Metastatic Breast Carcinoma in the Ovary (tissue), 3 donors: ENCODE measurements around the gene NELL2.

- PRO-cap, 3 experiments, result no peak in any of the 3 experiments
Measured at GRCh38 chr12:44874842-44875367, 1.2 kb downstream of the NELL2 start.

DNA sequence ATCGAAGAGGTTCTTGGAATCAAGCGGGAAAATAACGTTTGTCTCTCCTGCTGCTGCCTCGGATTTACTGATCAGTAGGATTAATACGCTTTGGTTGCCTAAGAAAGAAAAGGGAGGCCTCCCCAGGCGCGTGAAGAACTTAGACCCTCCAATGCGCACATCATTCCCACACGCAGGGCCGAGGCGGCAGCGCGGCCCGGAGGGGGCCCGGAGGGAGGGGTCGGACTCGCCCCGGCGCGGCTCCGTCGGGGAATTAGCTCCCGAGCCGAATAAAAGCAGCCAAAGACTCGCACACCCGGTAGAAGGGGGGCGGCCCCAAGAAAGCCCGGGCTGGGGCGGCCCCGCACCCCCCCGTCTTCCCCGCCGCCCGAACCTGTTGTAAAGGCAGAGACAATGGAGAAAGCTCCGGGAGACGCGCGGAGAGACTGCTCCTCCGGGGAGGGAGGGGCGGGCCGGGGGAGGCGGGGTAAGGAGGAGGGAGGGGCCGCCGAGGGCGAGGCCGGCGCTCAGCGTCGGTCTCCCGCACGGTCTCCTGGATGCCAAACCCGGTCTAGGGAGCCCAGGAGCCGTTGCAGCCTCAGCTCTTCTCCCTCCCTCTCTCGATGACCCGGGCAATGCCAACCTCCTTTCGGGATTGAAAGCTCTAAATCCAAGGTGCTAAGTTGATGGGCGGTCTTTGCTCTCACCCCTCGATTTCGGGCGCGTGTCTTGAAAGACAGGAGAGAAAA is at the start of gene NELL2:
TSS of gene NELL2 (minus strand) at position 395 of the 728 bp plus-strand sequence.
- PRO-cap, 3 experiments, result peak in 3 of 3 experiments; most common plus-strand start position 542 of the sequence (in 3); most common minus-strand start position 395 of the sequence (in 2)

- PRO-cap, 3 experiments, result no peak in any of the 3 experiments
Measured at GRCh38 chr12:45234100-45235088, 18.5 kb downstream of the ANO6 start.

DNA sequence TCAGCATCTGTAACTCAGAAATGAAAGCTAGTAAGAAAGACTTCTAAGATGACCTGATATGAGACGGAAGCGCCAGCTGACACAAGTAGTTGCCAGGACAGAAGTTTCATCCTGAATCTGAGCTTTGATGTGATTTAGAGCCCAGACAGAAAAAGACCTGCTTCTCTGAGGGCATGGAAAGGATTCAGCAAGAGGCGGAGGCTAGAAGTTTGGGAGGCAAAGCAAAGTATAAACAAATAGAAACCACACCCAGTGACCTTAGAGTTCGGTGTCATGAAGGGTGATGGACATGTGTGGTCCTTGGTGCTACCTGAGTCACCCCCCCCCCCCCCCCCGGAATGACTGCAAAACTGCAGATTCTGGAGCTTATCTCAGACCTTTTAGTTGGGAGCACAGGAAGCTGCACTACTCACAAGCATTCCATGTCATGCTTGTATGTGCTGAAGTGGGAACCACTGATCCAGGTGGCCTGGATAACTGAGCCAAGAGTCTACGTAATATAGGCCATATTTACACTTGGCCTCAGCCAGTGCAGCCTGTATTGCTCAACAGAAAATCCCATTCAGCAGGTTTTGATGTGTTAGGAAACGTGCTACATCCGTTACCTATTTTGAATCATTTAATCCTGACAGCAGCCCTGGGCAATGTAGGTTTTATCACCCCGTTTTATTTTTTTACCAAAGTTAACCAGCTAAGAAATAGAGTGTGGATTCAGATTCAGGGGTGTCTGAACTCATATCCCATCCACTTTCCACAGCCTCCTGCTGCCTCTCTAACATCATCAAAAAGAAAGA is 191.5 kb downstream of the ANO6 start:
- PRO-cap, 3 experiments, result no peak in any of the 3 experiments

DNA sequence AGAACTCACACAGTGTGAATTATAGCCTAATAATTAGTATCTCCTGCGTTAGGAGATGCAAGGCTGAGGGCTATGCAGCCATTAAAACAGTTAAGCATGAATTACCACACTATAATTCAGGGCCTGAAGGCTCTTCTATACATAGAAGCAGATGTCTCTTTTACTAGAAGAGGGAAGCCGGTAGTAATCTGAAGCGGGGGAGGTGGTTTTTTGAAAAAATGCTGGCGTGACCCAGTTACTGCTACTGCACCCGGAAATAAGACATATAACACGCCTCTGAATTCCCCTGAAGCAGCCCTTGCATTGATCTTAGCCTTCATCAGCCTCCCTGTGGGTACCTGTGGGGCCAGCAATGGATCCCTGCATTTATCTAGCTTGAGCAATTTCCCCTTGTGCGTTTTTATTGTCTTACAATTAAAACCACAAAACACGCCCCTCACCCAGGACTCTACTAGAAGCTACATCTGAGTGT is 211.0 kb upstream of the ARID2 start:
- PRO-cap, 3 experiments, result no peak in any of the 3 experiments

DNA sequence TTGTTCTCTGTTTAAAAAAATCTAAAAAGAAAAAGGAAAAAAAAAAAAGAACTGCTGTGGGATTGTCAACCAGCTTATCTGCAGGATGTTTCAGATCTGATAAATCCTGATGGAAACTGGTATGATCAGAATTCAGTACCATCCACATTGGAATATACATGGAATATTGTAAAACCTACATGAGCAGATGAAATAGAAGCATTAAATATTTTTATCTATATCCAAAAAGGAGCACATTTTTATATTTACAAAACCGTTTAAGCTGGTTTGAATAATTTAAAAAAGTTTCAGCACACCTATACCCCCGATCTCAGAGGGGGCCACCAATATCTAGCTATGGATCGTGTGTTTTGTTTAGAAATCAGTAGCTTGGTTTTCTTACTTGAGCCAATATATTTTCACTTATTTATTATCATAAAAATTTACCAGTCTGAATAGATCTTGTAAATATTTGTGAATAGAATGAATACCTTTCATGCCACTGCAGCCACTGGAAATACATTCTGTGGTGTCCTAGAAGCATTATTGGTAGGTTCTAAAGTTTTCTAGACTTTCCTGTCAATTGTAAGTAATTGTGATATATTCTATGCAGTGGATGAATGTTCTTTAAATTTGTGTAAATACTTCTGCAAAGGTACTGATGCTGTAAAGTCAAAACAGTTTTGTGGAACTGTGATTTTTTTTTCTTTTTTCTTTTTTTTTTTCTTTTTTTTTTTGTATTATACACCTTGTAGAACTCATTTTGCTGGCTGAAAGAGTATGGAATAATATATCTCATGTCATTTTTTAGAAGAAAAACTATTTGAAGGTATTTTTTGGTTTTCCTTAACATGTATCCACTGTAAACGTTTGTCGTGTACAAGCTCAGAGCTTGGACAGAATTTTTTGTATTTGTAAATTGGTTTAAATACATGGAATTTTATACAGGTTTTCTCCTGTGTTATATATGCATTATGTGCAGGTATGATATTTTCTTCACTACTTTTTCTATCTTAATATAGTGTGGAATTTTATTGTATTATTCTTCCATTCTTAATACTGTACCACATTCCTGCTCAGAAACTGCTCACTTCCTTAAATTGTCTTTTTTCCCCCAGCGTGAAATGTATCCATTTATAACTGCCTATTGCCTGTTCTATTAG is 84.8 kb downstream of the SCAF11 start:
- PRO-cap, 3 experiments, result no peak in any of the 3 experiments

GRCh38 chr12:45926454-45927783 is 63.5 kb downstream of the SCAF11 start:
- PRO-cap, 3 experiments, result no peak in any of the 3 experiments

DNA sequence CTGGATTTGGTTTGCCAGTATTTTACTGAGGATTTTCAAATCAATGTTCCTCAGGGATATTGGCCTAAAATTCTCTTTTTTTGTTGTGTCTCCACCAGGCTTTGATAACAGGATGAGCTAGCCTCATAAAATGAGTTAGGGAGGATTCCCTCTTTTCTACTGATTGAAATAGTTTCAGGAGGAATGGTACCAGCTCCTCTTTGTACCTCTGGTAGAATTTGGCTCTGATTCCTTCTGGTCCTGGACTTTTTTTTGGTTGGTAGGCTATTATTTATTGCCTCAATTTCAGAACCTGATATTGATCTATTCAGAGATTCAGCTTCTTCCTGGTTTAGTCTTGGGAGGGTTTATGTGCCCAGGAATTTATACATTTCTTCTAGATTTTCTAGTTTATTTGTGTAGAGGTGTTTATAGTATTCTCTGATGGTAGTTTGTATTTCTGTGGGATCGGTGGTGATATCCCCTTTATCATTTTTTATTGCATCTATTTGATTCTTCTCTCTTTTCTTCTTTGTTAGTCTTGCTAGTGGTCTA is 76.5 kb downstream of the SLC38A1 start:
- PRO-cap, 3 experiments, result no peak in any of the 3 experiments

- PRO-cap, 3 experiments, result peak in 3 of 3 experiments; most common plus-strand start chr12:46269440 (in 3); most common minus-strand start chr12:46269394 (in 3)
Measured at GRCh38 chr12:46269278-46269563, 378 bp upstream of the SLC38A1 start.

DNA sequence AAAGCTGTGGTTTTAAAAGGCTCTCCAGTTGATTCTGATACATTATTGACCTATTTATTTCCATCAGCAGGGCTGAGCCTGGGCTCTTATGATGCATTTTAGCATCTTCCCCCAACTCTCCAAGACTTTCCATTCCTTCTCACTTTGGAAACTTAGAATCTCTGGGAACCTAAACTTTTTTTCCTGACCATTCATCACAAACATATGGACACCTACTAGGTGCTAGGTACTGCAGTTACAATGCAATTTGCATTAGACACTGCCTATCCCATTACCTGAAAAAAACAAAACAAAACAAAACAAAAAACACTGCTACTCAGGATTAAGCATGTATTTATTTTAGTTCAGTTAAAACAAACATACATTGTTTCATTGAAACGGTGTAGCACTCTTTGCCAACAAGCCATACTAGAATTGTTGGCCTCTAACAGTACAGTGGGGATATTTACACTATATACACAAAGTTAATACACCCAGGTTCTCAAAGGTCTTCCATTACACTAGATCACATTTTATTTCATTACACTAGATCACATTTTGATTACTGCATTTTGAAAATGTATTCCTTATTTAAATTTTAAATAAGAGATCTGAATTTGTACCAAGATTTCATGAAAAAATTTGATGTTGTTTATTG is 14.6 kb downstream of the SLC38A2 start:
- PRO-cap, 3 experiments, result no peak in any of the 3 experiments

- PRO-cap, 3 experiments, result no peak in any of the 3 experiments
Measured at GRCh38 chr12:46362932-46363355, 9.6 kb downstream of the SLC38A2 start.

DNA sequence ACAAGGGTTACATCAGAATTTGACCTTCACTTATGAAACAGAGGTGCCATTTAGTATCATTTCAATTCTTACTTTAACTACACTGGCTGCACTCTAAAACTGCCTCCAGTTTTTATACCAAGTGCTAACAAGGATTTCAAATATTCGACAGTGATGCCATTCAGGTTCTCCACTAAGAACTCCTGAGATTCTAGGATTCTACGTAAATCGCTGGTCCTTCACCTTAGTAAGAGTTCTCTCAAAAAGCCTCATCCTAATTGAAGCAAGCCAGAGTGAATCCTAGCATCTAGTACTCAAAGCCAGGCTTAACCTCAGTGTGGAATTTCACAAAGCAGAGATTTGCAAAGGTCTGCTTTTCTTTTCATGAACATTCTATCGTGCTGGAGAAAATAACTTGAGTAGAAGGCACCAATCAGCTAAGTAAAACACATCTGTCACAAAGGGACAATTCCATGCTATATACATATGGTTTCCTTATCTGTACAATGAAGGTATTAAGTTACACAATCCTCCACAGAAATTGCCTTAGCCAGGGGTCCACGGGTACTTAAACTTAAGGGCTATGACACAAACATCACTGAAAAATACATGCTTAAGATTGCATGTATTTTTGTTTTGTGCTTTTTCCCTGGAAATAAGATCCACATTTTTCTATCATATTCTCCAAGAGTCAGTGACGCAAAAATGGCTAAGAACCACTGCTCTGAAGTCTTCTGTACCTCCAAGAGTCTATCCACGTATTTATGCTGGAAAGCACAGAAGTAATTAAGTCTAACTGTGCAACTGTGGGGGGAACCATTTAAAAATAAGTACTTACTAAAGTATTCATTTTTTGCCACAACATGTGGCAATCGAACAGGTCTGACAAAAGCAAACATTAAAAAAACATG is 3.2 kb downstream of the SLC38A2 start:
- PRO-cap, 3 experiments, result no peak in any of the 3 experiments

DNA sequence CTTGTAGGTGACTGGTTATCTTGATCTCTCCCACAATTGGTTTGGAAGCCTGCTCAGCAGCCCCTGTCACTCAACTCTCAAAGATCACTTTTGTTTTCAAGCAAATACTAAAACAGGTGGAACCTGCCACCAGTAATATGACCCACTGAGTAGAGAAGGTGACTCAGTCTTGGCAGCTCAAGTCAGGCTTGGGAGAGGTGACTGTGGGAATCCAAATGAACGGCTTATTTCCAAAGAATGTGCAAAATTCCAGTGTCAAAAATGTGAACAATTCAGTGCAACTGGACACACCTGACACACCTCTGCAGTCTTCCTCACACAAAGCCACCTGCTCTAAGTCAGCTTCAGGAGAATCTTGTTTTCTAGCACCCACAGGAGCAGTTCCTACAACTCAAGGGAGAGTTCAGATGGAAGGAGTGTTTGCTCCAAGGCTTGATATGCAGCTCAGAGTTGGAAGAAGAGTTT is 83.3 kb upstream of the SLC38A2 start:
- PRO-cap, 3 experiments, result no peak in any of the 3 experiments

DNA sequence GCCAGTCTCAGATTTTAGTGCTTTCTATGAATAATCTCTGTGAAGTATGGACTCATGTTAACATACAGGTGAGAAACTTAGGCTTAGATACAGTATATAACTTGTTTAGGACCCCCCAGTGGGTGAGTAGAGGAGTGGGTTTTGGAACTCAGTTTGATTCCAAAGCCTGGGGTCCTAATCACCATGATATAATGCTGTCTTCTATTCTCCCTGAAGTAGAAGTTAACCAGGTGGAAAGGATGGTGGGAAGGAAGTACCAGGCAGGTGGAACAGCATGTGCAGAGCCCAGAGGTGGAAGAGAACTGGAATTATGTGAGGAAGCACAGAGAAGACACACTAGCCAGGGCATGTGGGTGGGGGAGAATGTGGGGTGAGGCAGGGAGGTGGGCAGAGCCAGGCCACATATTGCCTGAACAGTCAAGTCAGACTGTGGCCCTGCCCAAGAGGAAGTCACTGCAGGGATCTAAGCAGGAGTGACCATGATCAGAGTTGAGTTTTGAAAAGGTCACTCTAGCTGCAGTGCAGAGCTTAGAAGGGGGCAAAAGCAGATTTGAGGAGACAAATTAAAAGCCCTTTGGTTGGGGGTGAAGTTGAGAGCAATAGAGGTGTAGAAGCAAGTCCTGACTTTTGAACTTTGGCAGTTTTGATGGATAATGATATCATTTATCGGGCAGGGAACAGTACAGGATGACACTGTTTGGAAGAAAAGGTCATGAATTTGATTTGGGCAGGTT is 114.0 kb upstream of the SLC38A2 start:
- PRO-cap, 3 experiments, result no peak in any of the 3 experiments

DNA sequence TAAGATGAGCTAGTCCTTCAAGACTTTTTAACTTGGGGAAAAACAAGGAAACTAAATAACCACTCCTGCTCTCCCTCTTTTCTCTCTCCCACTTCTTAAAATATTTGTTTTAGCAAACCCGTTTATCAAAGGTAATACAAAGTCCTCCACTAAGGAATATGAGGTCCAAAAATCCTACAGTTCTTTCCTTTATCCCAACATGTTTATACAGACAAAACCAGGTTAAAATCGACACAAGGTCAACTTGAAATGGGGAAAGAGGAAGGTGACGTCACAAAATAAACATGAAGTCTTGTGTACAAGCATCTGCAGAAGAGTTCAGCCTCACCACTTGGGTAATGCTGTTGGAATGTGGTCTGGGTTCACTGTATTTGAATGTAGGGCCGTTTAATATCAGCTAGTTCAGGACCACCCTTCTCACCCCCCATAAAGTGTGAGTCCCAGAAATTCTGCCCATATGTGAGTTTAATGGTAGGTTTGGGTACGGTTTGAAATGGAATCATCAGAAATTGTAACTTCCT is 119.9 kb upstream of the SLC38A2 start:
- PRO-cap, 3 experiments, result peak in 1 of 3 experiments; most common plus-strand start position 390 of the sequence (in 1); most common minus-strand start position 207 of the sequence (in 1)

GRCh38 chr12:46554755-46555201 is 182.2 kb upstream of the SLC38A2 start:
- PRO-cap, 3 experiments, result no peak in any of the 3 experiments

DNA sequence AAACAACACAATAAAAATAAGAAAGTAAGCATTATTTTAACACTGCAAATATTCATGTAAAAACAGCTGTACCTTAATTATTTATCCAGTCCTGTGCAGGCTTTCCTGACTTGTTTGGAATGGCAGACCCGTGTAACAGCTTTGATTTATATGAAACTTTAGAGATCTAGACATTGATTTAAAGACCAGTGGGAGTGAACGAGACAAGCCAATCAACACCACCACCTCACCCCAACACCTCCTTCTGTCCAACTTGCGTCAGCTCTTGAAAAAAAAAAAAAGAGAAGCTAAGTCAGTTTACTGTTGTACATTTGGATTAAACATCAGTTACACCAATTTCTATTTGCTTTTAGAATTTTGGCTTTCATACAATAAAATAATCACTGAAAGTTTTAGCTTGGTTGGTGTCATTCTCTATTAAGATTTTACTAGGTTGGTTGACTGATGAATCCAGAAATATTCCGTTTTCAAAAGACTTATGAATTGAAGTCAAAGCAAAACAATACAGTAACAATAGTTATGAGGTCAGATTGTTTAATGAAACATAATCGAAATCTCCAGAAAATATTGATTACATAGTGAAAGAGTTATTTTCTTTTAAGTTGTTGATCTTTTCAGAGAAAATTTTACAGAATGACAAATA is 22.1 kb downstream of the SLC38A4 start:
- PRO-cap, 3 experiments, result no peak in any of the 3 experiments

- PRO-cap, 3 experiments, result no peak in any of the 3 experiments
Measured at GRCh38 chr12:46830386-46831426, 4.9 kb upstream of the SLC38A4 start.

DNA sequence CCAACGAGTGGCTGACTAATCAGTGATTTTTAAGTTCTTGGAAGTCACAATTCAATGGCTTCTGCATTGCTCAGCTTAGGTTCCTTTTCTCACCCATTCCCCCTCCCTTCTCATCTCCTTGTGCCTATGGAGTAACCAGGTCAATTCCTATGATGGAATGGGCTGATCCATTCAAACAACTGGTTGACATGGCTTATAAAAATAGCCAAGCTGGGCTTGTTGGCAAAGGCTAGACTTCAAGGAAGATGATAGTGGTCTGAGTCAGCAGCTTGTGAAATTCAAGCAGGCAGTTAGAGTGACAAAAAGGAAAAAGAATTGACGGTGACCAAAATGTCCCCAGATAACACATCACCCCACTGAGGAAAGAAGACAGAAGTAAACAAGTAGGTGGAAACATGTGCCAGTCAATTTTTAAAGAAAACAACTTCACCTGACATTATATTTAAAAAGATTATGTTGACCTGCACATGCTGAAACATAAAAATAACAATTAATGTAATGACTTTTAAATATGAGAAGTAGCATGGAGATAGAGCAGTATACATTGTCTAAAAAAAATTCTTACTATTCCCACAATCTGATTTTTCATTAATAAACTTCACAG is 119.8 kb upstream of the PCED1B start:
- PRO-cap, 3 experiments, result no peak in any of the 3 experiments

DNA sequence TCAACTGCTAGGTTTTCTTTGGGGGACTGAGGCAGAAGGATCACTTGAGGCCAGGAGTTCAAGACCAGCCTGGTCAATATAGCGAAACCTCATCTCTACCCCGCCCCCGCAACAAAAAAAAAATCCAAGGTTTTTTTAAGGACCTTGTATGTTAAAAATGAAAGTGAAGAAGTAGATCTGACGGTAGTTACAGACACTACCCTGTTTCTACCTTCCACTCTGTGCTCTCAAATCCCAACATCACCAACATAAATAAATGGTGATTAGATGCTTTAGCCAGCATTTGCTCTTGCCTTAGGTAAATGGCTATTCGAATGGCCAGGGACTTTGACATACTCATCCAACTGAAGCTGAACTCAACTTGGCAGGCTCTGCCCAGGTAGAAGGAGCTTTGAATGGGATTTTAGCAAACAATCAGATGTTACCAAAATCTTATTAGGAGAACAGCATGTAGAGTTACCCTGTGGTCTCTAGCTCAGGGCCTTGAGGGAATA is 126.9 kb upstream of the AMIGO2 start:
- PRO-cap, 3 experiments, result no peak in any of the 3 experiments